GM19239 (cell line): ENCODE measurements around a stretch of chr15.

DNA sequence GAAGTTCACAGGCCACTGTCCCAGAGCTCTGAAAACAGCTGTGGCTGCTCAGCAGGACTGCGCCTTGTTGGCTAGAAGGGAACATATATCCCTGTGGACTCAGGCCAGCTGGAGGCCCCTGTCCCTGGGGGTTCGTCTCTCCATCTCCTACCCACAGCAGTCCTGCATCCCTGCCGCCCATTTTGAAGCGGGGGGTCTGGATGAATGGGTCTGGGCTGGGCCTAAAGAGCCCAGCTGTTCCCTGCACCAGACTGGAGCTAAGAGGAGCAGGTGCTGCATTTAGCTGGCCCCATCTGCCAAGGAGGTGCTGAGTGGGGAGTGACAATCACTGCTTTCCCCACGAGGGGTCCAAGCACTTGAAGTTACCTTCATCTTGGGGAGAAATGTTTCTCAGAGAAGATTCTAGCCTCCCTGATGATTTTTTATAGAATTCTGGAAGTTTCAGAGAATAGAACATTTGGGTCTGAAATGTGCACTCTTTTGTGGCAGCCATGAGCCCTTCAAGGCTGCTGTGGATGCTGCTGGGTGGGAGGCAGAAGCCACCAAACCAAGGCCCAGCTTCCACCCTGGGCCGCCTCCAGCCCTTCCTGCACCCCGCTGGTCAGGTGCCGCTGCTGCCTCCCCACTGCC lies 28.0 kb downstream of the PPCDC start:
- RRBS: no CpG with 5 or more reads among the region's 8 CpGs

- RRBS: no CpG with 5 or more reads among the region's 13 CpGs
These were observed 84.9 kb downstream of the PPCDC start for GRCh38 chr15:75108054-75108937.

GRCh38 chr15:75138002-75138786 lies 63.5 kb upstream of the C15orf39 start:
- RRBS: 95% methylated on average over 5 of the region's 17 CpGs

DNA sequence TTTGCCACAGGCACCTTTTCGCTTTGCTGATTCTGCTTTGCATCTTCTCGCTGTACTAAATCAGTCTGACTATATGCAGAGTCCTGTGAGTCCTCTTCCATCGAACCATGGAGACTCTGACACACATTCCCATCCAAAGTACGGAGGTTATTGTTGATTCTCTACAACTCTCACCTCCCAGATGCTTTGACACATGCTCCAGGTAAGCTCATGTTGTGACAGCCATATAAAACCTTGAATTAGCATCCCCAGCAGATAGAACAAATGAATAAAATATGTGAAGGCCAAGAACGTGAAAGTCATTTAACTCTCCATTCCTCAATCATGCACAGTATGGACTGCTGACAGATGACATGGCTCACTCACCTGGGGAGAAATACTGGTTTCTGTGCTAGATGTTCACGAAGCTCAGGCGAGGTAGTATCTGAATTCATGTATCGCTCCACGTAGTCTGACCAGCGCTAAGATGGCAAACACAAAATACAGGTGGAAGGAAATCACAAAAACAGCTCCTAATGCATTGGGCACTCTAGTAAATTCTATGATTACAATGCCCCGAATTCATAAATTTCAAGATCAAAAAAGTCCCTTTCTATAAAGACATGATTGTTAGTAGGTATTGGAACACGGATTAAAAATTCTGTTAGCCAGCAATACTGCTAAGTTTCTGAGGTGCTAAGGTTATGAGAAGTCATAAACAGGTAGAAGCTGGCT lies 12.0 kb upstream of the MAN2C1 start:
- RRBS: no CpG with 5 or more reads among the region's 12 CpGs

DNA sequence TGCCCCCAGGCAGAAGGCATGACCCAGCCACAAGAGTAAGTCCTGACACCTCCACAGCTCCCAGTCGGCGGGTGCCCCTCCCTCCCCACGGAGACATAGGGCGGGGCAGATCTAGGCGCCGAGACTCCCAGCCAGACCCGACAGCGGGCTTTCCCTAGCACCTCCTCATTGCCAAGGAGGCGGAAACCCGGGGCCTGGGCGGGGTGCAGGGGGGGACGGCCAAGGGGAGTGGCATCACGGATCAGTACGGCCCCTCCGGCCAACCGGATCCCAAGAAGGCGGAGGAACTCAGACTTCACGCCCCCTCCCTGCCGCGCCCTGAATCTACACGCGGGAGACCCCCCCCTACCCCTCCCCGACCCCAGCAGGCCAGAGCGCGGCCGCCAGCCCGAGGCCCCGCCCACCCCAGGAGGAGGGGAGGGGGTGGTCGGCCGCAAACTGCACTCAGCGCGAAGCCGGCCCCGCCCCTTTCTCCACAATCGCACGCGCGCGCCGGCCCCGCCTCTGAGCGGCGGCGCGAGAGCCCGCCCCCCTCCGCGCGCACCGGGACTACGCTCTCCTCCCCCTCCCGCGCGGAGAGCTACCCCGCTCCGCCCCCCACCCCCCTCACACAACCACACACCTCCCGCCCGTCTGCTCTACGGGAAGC lies 690 bp downstream of the SIN3A start:
- RRBS: 2% methylated on average over 17 of the region's 59 CpGs

GRCh38 chr15:75452455-75452867 lies 971 bp upstream of the SIN3A start:
- RRBS: 0% methylated on average over 4 of the region's 15 CpGs

DNA sequence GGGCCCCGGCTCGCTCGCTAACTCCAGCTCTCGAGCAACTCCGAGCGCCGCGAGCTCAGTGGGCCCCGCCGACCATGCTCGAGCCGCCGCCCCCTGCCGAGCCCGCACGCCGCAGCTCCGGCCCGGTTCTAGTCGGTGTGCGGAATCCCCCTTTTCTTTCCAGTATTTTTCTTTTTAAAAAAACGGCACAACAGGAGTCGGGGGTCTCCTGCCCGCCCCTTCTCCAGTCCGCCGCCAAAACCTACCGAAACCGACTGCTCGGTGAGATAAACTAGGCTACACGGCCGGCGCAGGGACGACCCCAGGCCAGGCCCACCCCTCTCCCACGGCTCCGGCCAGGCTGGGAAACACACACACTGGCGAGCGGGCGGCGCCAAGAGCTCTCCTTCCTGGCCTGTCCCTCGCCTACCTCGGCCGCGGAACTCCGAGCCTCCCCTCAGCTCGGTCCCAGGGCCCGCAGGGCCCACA lies 3.8 kb upstream of the SIN3A start:
- RRBS: 4% methylated on average over 6 of the region's 46 CpGs

- RRBS: no CpG with 5 or more reads among the region's 8 CpGs
These were observed 4.8 kb downstream of the SNUPN start for GRCh38 chr15:75620675-75621108.

DNA sequence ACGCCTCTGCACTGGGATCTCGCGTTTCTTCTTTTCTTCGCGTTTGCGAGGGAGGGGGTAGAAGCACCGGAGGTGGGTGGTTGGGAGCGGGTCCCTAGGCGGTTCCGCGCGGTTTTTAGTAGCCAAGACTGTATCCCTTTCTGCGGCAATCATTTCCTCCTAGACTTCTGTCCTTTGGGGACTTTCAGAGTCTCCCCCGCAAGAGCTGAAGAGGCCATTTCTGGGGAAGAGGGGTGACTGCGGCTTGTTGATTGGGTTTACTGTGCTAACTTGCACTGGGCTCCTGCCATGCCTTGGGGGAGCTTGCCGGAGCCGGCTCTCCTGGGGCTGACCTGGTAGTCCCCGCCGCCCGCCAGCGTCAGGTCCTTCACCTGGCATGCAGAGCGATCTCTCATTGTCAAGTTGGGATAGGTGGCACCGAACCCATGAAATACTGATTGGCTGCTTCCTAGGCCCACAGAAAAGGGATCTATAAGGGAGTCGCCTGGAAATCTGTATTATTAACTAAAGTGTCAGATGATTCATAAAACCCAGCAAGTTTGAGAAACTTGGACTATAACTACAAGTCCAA lies 392 bp upstream of the IMP3 start:
- RRBS: no CpG with 5 or more reads among the region's 24 CpGs

- RRBS: no CpG with 5 or more reads among the region's 6 CpGs
These were observed 3.7 kb downstream of the SNX33 start for GRCh38 chr15:75651250-75651999.

GRCh38 chr15:75669098-75670228 lies 21.8 kb downstream of the SNX33 start:
- RRBS: no CpG with 5 or more reads among the region's 20 CpGs

DNA sequence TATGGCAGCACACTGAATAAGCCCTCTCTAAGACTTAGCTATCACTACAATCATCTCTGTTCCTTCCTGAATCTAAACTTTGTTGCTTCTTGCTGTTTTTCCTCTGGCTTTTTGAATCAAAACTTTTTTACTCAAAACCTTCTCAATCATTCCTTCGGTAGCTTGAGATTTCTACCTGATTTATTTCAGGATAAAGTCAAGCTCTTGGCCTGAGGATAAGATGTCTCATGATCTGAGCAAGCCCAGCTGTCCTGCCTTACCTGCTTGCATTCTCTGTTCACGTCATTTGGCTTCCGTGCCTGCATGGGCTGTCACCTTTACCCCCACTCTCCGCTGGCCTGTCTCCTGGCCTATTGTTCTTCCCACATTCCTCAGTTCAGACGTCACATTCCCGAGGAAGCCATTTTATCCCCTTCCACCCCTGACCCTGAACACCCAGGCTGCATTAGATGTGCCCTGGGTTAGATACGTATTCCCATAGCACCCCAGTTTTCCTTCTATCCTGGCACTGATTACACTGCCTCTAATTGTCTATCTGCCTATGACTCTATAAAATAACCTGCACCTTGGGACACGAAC lies 19.5 kb upstream of the UBE2Q2 start:
- RRBS: no CpG with 5 or more reads among the region's 8 CpGs

DNA sequence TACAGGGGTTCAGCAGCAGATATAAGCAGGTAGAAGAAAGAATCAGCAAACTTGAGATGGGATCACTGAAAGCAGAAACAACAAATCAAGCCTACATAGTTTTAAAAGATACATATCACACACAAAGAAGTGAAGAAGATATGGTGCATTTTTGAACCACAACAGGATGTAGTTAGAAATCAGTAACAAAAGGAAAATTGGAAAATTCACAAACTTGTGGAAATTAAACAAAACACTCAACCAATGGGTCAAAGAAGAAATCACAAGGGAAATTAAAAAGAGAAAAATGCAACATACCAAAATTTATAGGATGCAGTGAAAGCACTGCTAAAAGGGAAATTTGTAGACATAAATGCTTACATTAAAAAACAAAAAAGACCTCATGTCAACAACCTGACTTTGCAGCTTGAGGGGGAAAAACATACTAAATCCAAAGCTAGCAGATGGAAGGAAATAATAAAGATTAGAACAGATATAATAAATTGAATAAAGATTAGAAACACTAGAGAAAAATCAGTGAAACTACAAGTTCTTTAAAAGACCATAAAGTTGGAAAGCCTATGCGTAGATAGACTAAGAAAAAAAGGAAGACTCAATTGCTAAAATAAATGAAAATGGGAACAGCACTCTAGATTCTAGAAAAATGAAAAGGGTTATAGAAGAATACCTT lies 35.1 kb downstream of the FBXO22 start:
- RRBS: no CpG with 5 or more reads among the region's 1 CpG

GRCh38 chr15:76196112-76196877 lies 115.0 kb downstream of the ETFA start:
- RRBS: no CpG with 5 or more reads among the region's 10 CpGs

GRCh38 chr15:76345744-76346973 lies 9.6 kb downstream of the ISL2 start:
- RRBS: 6% methylated on average over 61 of the region's 96 CpGs

DNA sequence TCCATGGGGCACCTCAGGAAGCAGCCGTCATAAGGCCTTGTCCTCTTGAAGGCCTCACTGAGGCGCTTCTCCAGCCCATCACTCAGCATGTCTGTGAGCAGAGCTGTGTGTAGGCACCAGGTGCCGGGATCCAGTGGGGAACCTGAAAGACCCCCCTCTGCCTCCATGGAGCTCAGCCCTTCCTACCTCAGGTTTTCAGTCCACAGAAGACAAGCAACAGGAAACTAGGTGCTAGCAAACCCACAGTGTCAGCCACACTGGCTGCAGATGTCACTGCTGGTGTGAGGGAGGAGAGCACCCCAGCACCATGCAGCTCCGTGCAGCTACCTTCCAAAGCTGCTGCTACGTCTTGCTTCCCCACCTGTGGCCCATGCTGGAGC lies 17.9 kb downstream of the PSTPIP1 start:
- RRBS: no CpG with 5 or more reads among the region's 5 CpGs

GRCh38 chr15:77083572-77084190 lies 12.8 kb upstream of the TSPAN3 start:
- RRBS: 3% methylated on average over 11 of the region's 18 CpGs

DNA sequence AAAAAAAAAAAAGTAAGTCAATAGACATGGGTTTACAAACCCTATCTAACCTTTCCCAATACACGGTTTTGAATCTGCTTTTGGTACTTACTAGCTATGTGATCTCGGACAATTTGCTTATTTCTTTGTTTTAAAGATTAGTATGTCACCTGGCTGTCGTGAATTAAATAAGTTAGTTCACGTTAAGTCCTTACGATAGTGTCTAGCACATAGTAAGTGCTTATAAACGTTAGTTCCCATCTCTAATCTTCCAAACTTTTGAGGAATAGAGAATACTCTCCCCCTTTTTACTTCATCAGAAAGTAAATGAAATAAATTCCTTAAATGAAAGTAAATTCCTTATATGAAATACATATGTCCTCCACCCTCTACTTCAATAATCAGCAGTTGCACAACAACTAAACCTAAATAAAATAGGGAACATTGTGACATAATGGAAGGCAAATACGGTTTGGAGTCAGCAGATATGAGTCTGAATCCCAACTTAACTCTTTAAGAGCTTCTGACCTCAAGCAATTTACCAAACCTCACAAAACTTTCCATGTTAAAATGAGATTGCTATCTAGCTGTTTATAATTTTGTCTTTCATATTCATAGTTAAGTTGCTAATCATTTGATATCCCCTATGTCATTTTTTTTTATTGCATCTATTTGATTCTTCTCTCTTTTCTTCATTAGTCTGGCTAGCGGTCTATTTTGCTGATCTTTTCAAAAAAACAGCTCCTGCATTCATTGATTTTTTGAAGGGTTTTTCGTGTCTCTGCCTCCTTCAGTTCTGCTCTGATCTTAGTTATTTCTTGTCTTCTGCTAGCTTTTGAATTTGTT lies 134.6 kb downstream of the PEAK1 start:
- RRBS: no CpG with 5 or more reads among the region's 9 CpGs

DNA sequence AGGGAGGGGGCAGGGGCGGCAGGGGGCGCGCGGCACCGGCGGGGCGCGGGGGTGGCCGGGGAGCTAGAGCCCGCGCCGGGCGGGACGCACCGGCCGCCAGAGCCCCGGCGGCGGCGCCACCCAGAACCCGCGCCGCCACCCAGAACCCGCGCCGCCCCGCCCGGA lies 283 bp downstream of the PEAK1 start:
- RRBS: 1% methylated on average over 17 of the region's 28 CpGs